Heart (tissue), 3 donors: ENCODE measurements around a stretch of chr11.

GRCh38 chr11:125994582-125995222 is 48.9 kb downstream of the VSIG10L2 start:
- RAMPAGE, long total RNA, 2 experiments = no peak in any of the 2 experiments

DNA sequence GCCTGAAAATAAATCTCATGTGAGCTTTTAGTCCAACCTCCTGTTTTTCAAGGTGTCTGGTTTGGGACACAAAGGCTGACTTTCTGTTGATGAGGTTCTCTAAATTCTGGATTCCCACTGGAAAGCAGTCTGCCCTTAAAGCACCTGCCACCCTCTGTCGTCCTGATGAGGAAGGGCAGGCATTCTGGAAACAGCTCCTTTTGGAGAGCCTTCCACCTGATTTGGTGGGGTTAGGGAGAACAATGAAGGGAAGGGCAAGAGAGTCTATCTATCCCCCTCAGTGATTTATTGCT is 1.1 kb downstream of the CDON start:
- RAMPAGE, long total RNA, 2 experiments = no peak in any of the 2 experiments

- RAMPAGE, long total RNA, 2 experiments = no peak in any of the 2 experiments
These were observed 17.6 kb upstream of the CDON start for GRCh38 chr11:126079962-126080965.

- RAMPAGE, long total RNA, 2 experiments = no peak in any of the 2 experiments
These were observed 49.0 kb upstream of the CDON start for GRCh38 chr11:126111501-126112316.

- RAMPAGE, long total RNA, 2 experiments = no peak in any of the 2 experiments
These were observed 18.2 kb downstream of the ST3GAL4 start for GRCh38 chr11:126373789-126373988.

DNA sequence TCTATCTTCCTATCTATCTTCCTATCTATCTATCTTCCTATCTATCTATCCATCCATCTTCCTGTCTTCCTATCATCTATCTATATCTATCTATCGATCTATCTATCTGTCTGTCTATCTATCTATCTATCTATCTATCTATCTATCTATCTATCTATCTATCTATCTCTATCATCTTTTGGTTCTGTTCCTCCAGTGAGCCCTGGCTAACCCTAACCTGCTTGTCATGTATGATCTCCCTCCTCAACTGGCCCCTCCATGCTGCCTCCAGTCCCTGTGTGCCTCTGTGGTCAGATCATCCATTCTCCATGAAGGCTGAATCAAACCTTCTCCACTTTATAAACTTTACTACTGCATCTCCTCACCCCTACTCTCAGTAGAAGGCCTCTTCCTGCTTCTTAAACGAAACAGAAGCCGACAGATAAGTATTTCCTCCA is 78.5 kb downstream of the KIRREL3 start:
- RAMPAGE, long total RNA, 2 experiments = no peak in any of the 2 experiments

DNA sequence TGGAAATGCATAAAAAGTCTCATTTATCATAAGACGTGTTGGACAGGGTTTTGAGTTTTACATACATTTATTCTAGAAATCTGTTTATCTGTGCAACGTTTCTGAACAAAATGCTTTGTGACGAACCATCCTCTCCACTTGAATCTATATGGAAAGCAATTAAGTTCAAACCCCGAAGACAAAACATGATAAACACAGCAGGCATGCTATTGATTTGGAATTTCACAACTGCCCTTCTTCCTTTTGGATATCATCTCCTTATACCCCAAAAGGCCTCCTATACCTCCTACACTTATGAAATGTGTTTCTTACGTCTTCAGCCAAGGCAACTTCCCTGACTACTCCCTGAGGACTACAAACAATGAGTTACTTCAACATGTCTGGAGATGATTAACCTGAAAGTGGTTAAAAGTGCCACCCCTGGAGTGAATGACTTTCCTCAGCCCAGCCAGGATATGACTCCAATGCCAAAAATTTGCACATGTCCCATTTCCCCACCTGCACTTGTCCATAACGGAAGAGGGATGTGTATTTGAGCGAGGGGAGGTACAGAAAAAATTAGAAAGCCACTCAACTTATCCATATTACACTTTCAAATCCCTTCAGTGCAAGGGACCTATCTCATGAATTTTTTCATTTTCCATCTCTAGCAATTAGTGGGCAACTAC is 37.0 kb downstream of the KIRREL3 start:
- RAMPAGE, long total RNA, 2 experiments = no peak in any of the 2 experiments

DNA sequence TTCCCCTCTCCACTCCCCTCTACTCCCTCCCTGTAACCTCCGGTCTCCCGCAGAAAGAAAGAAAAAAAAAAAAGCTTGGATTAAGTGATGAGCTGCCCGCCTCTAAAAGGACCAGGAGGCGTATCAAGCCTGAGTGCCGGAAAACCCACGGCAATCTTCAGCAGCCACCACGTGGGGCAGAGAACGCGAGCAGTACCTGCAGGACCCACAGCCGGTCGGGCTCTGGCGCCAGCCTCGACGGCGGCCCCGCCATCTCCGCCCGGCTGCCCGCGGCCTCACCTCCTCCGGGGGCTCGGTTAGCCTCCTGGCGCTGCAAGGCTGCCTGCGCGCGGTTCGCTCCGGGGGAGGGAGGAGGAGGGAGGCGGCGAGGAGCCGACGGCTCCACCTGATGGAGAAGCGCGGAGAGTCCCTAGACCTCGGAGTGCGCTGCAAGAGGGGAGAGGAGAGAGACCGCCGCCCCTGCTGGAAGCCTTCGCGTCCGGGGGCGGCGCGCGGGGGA is 2.5 kb upstream of the KIRREL3 start:
- RAMPAGE, long total RNA, 2 experiments = no peak in any of the 2 experiments

DNA sequence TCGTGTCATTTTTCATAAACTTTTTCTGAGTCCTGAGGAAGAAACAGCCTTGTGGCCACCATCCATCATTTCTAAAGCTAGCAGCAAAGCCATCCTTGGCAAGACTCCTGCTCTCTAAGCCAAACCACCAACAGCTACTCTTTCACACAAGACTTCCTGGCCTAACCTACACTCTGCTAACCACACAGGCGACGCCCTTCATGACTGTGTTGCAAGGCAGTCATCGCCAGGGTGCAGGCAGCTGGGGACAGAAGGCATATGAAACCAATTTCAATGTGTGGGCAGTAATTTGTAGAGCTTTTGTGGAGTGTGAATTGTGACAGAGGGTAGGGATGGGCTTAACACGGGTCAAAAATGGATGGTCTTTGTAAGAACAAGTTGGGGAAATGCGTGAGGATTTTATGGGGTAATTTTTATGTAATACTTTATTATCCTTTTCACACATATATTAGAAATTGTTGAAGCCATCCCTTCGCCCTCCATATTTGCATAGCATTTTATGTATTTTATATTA is 547.6 kb downstream of the ETS1 start:
- RAMPAGE, long total RNA, 2 experiments = no peak in any of the 2 experiments

DNA sequence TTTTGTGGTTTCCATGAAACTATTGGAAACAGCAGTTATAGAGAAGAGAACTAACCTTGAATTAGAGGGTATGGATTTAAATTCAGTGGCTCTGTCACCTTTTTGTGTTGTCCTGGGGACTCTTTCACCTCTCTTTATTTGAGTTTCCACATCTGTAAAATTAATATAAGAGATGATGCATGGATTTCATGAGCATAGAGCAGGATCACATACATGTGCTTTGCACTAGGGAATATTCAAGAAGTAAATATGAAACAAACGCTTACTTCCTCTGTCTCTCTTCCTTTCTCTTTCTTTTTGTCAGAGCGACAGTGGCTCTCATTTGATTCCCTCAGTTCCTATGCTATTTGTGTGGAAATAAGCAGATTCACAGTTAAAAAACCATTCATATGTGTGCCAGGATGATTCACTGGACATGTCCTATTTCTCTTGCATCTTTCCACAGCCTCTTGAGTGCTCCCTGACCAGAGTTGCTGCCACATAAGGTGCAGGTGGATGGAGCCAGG is 533.1 kb downstream of the ETS1 start:
- RAMPAGE, long total RNA, 2 experiments = no peak in any of the 2 experiments

DNA sequence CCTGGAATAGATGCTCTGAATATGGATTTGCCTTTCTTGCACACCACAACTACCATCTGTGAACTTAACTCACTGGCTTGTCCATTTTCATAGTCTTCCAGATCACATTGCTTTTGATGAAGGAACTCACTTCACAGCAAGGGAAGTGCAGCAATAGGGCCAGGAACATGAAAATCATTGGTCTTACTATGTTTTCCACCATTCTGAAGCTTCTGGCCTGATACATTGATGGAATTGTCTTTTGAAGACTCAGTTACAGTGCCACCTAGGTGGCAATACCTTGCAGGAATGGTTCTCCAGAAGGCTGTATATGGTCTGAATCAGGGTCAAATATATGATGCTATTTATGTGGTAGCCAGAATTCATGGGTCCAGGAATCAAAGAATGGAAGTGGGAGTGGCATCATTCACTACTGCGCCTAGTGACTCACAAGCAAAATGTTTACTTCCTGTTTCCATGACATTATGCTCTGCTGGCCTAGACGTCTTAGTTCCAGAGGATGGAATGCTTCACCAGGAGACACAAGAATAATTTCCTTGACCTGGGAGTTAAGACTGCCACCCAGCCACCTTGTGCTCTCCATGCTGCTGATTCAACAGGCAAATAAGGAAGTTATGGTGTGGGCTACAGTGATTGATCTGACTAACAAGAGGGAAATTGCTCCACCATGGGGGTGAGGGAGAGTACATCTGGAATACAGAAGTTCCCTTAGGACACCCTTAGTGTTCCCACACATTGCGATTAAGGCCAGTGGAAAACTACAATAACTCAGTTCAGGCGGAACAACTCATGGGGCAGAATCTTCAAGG is 491.9 kb downstream of the ETS1 start:
- RAMPAGE, long total RNA, 2 experiments = no peak in any of the 2 experiments

DNA sequence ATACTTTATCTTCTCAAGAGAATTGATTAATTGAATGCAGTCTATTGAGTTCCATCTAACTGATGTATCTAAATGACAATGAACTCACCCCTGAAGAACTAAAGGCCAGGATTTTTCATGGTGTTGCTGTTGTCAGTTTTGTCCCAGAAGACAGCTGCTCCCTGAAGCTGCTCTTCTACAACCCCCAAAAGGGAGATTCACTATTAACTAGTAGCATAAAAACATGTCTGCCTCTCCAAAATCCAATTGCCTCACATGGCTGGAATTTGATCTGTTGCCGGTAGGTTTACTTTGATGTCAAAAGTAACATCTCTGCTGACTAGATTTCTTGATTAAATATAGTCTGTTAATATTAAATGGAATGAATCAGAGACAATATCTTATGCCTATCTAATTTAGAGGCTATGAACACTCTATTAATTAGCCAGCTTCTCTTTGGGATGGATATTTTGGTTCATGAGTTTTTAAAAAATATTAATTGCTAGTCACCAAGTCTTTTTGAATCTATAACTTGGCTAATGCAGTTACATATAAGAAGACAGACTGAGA is 425.4 kb downstream of the ETS1 start:
- RAMPAGE, long total RNA, 2 experiments = no peak in any of the 2 experiments

GRCh38 chr11:128260969-128261272 is 326.4 kb downstream of the ETS1 start:
- RAMPAGE, long total RNA, 2 experiments = no peak in any of the 2 experiments

DNA sequence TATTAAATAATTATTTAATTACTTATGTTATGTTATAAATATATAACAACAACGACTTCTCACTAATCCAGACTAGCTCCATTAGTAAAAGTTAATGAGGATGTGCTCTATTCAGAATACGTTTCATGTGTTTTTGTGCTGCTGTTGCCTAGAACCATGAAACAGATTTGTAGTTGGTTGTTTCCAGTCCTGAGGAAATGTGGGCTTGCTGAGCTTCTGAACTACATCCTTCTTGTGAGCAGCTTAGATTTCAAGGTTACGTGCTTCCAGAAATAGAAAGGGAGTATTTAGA is 169.9 kb downstream of the ETS1 start:
- RAMPAGE, long total RNA, 2 experiments = no peak in any of the 2 experiments

DNA sequence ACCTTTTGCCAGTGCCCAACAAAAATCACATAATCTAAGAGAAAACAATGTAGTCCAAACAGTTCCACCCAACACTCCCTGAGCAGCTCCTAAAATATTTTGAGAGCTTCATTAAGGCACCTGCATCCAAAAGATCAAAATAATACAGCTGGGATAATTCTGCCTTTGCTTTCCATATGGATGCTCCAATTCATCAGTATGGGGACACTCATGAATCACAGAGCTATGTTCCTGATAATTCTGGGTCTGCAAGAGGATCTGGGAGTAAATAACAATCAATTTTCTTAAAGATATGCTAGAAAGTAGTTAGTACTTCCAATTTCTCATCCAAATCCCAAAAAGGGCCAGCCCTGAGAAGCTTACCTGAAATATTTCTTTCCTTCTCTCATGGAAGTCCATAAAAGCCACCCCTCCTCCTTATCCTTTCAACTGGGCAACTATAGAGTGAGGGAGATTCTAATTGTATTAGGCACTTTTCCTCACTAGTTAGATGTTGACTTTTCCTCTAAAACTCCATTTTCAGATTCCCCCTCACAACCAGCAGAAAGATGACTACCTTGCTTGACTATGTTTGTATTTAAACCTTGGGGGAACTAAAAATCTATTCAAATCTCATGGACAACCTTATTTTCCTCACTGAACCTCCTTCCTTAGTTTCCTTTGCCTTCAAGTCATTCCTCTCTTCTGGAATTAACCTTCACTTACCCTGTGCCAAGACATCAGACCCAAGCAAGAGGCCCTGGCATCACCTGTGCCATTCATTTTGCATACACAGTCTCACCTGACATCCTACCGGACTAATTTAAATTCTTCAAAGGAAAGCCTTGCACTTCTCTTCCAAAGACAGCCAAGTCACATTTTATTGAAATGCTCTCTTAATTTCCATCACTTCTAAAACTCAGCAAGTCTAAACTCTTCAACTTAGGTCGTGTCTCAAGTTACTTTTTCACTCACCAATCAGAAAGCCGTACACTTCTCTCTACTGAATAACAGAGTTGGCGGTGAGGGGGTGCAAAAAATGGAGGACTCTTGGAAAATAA is 126.9 kb downstream of the ETS1 start:
- RAMPAGE, long total RNA, 2 experiments = no peak in any of the 2 experiments

DNA sequence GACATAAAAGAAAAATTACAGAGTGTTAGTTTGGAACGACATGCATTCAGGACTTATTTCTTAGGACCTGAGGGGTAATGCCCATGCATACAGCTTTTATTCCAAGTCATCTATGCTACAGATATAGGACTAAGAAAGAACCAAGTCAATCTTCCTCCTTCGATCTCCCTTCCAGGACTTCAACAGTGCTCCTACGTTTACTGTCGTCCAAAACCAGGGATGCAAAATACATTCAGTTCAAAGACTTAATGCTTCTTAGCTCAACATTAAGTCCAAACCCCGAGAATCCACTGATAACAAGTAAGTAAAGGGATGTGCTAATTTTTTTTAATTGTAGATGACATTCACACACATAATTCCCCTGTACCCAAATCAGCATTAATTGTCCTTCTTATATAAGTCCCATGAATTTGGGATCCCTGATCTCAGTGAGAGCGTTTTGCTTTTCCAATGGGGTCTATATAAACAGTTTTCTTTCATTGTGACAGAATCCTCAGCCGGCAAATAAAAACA is 126.1 kb downstream of the ETS1 start:
- RAMPAGE, long total RNA, 2 experiments = no peak in any of the 2 experiments

- RAMPAGE, long total RNA, 2 experiments = no peak in any of the 2 experiments
These were observed 125.3 kb downstream of the ETS1 start for GRCh38 chr11:128461702-128462764.

DNA sequence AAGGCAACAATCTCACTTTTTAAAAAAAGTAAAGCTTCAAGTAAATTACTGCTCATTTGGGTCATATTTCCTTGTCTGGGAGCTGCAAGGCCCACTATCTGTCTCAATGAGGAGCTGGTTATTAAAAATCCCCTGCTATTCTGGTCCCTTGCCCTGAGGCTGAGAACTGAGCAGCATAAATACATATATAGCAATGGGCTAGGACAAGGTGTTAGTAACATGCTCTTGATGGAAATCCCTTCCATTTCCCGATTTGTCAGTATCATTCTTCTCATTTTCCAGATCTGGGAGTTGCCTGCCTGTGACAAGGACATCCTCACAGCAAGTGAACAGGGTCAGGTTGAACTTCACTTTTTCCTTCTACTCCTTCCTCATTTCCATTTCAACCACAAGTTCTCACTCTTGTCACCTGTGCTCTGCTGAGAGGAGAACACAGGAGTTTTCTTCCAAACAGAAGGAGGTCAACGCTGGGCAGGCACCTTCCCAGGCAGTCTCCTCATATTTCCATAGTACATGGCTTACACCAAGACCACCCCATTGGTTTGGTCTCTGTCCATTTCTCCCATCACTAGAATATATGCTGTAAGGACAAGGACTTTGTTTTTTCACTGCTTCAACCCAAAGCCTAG is 119.1 kb downstream of the ETS1 start:
- RAMPAGE, long total RNA, 2 experiments = no peak in any of the 2 experiments

- RAMPAGE, long total RNA, 2 experiments = no peak in any of the 2 experiments
These were observed 77.3 kb downstream of the ETS1 start for GRCh38 chr11:128509870-128510564.

DNA sequence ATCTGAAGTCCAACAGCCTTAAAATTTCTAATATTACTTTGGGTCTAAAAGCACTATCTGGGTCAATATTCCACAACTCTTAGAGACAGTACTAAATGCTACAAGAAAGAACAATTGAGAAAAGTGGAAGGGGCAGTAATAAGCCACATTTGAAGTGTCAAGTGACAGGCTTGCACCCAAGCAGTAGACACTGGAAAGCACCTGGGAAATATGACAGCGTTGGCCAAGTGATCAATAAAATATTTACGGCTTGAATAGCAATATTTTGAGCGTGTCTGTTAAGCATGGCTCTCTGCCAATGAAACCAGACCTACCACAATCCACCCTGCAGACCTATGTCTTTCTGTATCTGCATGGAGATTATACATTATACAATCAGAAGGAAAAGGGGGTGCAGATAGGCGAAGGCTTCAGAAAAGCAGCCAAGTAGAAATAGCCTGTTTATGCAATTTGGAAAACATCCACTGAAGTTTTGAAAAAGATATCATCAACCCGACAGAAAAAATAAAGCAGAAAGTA is 71.6 kb downstream of the ETS1 start:
- RAMPAGE, long total RNA, 2 experiments = no peak in any of the 2 experiments